Left lobe of liver (tissue), 1 donor: ENCODE results near the genes CFAP410, TRPM2 and KRTAP10-2.

- PRO-cap: bidirectional peak, plus-strand start at chr21:44339122, minus-strand start at chr21:44339242; bidirectional peak, plus-strand start at chr21:44339473, minus-strand start at chr21:44339384
Observed at GRCh38 chr21:44338851-44339640, at the start of gene CFAP410. Gene CFAP410 (minus strand): TSS chr21:44339390.

DNA sequence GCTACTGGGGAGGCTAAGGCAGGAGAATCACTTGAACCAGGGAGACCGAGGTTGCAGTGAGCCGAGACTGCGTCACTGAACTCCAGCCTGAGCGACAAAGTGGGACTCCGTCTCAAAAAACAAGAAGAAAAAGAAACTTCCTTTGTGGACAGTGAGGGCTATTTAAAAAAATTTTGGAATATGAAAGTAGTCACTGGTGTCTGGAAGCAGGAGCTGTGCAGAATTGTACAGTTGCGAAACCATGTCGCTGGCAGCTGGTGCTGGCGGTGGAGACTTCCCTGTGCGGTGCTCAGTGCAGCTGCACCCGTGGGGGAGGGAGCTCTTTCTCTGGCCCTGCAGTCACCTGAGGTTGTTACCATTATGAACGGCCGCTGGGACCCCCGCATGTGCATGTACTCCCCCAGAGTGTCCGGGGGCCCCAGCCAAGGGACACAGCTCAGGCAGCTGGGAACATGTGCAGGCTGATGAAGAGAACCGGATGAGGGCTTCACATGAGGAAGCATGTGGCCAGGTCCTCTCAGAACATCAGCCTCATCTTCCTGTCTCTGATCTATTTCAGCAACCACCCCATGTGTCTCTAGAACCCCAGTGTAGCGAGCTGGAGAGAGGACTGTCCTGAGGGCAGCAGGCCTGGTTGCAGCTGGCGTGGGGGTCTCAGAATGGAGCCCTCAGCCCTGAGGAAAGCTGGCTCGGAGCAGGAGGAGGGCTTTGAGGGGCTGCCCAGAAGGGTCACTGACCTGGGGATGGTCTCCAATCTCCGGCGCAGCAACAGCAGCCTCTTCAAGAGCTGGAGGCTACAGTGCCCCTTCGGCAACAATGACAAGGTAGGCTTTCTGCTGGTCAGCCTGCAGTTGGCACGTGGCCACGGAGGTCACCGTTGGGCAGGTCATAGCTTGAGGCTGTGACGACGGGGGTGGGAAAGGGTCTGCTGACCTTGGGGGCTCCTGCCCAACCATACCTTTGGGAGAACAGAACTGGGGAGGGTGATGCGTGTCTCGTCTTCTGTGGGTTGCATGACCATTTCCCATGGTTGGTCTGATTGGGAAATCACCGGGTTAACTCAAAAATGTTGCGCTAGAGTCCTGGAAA lies at the start of gene TRPM2:
Gene TRPM2, plus strand, starts transcription at position 580 of the 1,089 bp plus-strand sequence.
- PRO-cap: unidirectional peak, plus-strand start at position 292 of the sequence; bidirectional peak, plus-strand start outside the sequence, minus-strand start at position 1,015 of the sequence

GRCh38 chr21:44380195-44380394 lies 26.7 kb downstream of the TRPM2 start:
- PRO-cap: no peak

DNA sequence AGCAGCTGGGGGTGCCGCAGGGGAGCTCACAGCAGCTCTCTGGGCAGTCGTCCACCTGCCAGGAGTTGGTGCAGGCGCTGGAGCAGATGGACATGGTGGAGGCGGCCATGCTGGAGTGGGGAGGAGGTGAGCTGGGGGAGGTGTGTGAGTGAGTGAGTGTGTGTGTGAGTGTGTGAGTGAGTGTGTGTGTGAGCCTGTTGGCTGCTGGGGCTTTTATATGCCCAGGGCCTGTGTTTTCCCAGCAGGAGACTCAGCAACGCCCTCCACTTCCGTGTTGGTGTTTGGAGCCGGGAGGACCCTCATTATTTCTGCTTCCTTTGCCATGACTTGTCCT lies at the start of gene KRTAP10-2:
Gene KRTAP10-2, minus strand, starts transcription at position 156 of the 334 bp plus-strand sequence.
- PRO-cap: no peak

- PRO-cap: no peak
Observed at GRCh38 chr21:44709552-44709926, 1.8 kb downstream of the TSPEAR start.

GRCh38 chr21:44849373-44850088 lies 24.0 kb downstream of the PTTG1IP start:
- PRO-cap: no peak

DNA sequence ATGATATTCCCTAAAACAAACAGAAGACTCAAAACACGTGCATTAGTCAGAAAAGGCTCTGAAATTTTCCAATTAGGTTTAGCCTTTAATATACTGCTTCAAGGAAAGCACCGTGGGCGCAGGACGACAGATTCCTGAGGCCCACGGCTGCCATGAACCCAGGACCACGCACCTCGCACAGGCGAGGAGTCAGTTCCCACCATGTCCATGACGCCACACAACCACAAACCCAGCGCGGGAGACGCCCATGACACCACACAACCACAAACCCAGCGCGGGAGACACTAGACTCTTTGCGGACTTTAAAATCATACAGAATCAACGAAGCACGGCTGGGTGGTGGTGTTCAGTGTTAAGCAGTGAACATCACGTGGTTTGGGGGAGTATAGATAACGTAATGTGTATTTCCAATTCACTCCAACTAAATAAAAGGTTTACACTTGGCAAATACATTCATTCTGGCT lies 19.2 kb downstream of the PTTG1IP start:
- PRO-cap: no peak

GRCh38 chr21:44875266-44875897 lies 1.9 kb upstream of the PTTG1IP start:
- PRO-cap: no peak

- PRO-cap: no peak
Observed at GRCh38 chr21:44891591-44892526, 18.4 kb upstream of the PTTG1IP start.

GRCh38 chr21:44903385-44903949 lies 17.2 kb downstream of the ITGB2 start:
- PRO-cap: no peak

GRCh38 chr21:44908392-44908899 lies 12.3 kb downstream of the ITGB2 start:
- PRO-cap: no peak

DNA sequence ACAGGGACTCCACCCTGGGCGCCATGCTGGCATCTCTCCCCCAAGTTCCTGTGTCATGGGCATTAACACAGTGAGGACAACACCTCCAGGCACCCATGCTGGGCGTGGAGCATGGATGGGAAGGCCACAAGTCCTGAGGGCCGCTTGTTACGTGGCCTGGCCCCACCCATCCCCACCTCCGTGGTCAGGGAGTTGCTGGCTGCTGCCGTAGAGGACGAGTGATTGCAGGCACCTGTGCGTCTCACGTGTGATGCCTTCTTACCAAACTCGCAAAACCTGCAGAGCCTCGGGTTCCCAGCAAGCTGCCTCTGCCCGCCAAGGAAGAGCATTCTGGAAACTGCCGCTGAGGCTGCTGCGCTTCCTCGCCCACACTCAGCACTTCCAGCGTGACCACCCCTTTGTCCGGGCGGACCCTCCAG lies 60.3 kb downstream of the SLX9 start:
- PRO-cap: no peak

DNA sequence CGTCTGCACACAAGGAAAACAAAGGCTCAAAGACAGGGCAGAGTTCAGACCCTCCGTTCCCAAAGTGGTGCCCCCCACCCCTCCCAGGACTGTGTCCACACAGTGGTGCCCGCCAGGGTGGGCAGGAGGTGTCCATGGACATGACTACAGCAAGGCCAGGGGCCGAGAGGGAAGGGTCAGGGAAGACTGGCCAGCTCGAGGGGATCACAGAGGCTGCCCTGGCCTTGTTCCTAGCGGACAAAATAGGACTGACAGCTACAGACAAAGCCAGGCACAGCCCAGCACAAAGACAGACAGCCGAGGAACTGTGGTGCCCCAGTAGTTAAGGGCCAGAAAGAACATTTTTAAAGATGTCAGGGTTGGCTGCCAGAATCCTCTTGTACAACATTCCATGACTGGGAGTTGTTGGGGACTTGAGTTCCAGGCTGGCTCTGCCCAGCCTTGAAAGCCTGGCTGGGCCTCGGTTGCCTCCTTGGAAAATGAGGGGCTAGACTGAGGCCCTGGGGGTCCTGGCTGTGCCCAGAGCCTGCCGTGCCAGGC lies 63.6 kb downstream of the SLX9 start:
- PRO-cap: no peak

GRCh38 chr21:45034145-45034669 lies 40.2 kb upstream of the ADARB1 start:
- PRO-cap: no peak

DNA sequence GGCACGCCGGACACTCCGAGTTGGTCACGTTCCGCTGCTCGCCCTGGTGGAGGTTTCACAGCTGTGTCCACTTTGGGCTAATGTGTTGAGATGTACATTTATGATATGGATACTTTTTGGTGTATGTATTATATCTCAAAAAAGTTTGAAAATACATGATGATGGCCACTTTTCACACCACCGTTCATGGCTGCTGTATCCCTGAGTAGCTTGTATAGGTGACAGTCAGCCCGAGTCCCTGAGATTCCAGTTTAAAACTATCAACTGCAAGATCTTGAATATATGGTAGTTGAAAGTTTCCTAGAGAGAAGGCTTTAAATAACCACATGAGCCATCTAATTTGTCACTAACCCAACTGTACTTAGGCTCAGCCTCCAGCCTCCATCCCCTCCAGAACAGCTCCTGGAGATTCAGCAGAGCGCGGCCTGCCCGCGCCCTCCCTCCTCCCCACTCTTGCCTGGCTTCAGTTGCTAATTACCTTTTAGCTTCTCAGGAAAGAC lies 6.6 kb upstream of the ADARB1 start:
- PRO-cap: no peak

DNA sequence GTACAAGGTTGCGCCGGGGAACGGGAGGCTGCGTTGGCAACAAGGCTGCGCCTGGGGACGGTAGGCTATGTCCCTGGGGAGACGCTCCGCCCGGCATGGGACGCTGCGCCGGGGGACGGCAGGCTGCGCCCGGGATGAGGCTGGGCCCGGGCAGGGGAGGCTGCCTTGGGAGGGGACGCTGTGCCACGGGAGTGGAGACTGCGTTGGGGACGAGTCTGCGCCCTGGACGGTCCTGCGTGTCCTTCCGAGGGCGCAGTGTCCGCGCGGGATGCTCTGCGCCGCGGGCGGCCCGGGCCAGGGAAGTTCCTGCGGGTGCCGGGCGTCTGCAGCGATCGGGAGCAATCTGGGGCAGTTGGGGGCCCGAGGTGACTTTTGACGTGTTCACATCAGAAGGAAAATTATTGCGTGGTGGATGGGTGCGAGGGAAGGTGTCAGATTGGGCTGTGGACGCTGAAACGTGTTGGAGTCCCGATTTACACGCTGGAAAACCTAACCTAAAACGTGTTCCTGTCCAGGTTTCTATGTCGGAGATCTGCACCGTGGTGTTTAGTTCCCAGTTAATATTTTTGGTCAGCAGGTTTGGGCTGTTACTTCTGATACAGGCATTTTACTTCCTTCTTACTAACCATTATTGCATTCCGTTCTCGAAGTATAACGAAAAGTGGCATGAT lies 978 bp downstream of the ADARB1 start:
- PRO-cap: no peak

- PRO-cap: no peak
Observed at GRCh38 chr21:45159092-45159468, 84.7 kb downstream of the ADARB1 start.

DNA sequence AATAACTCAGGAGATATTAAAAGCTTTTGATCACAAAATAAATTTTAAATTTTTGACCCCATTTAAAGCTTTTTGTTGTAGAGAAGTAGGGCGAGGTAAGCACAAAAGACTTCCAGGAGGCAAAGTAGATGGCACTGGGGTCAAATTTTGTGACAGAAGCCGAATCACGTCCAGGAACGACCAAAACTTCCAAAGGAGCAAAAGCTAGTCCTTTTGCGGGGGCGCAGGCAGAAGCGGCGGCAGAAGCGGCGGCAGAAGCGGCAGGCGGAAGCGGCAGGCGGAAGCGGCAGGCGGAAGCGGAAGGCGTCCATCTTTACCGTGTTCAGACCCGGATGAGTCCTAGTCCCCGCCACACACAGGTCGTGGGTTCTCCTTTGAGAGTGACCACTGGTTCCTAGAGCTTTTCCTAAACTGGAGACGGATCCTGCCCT lies 53.7 kb downstream of the POFUT2 start:
- PRO-cap: no peak

- PRO-cap: no peak
Observed at GRCh38 chr21:45276926-45277488, 10.7 kb downstream of the POFUT2 start.

DNA sequence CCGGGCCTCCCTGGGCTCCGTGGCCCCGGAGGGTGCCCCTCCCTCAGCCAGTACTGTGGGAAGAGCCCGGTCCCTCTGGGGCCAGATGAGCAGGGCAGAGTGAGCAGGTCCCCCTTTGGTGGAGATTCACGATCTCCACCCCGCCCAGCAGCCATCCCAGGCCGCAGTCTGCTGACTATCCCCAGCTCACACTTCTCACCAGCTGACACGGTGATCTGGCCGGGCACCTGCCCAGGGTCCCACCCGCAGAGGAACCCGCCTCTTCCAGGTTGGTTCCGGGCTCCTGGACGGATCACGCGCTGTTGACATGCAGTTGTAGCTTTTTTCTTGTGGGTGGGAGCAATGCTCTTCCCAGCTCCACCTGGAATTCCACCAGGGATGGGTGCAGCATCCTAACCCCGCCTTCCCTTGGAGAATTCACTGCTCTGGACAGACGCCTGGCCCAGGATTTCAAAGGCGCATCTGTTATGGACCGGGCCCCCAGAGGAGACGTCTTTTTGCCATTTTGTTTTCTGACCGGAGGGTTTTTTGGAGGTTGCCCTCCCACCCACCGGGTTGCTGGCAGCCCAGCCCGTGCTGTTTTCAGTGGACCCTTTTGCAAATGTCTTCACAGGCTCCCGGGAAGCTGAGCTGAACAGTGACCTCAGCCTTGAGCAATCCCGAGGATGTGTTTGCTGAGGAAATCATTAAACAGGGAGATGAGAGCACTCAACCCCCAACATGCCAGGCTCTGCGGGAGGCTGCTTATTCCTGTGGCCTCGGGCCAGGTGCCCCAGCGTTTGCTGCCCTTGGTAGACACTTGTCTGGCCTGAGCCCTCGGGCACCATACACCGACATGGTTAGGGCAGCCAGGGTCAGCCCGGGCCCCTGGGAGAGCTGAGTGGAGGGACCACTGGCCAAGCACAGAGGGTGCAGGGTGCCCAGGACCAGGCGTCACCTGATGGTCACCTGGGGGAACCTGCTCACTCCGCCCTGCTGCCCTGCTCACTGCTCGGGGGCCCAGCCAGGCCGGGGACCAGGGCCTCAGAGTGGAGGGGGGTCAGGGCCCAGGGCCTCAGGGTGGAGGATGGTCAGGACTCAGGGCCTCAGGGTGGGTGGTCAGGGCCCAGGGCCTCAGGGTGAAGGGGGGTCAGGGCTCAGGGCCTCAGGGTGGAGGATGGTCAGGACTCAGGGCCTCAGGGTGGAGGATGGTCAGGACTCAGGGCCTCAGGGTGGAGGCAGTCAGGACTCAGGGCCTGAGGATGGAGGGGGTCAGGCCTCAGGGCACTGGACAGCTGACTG lies 42.3 kb upstream of the POFUT2 start:
- PRO-cap: unidirectional peak, minus-strand start at position 170 of the sequence; unidirectional peak, minus-strand start at position 636 of the sequence